Measurements from ENCODE around the genes SENP3 and EIF4A1.

DNA sequence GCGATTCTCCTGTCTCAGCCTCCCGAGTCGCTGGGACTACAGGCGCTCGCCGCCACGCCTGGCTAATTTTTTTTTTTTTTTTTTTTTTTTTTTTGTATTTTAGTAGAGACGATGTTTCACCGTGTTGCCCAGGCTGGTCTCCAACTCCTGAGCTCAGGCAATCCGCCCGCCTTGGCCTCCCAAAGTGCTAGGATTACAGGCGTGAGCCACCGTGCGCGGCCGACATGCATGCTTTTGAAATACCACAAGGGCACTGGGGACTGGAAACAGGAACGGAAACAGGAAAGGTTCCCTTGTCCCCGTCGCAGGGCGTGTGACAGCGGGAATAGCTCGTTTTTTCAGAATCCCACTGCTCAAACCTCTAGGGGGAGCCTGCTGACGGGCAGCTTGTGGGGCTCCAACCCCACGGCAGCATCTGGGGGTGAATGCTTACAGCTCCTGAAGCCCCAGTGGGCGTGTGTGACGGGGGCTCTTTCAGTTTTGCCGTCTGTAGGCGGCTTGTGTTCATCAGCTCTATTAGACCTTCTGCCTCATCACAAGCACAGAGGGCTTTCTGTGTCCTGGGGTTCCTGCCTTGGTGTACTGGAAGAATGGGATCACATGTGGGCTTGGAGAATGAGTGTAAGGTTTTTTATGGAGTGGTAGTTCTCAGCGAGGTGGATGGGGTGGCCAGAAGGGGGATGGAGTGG, 18.8 kb upstream of the ASGR2 start:
- PRO-cap, result unidirectional peak, minus-strand start at position 236 of the sequence

DNA sequence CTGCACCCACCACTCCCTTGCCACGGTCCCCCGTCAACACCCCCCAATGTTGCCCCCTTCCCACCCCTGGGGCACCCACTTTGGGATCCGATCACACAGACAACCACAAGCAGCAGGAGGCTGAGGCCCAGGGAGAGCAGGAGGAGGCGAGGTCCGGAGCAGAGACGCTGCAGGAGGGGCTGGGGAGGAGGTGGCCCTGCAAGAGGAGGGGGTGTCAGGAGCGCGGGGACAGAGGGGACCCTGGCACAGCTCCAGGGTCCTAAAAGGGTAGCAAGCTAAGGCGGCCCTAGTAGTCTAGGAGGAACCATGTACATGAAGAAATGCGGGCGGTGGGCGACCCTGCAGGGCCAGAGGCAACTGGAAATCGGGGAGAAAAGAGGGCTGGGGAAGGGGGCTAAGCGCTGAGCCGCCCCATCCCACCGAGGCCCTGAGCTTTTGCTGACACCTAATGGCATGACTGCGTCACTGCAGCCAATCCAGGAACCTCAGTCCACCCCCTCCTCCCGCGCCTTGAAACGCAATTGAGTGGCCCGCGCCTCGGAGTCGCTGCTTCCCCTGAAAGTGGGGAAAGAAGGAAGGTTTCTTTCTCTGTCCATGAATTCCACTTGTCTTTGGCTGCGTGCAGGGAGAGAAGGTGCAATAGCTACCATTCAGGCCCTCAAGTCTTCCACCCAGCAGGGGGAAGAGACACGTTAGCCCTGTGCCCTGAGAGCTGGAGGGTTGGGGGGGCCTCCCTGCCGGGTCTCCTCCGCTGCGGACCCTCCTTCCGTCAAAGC, 1.9 kb downstream of the ASGR1 start:
- PRO-cap, result no peak

DNA sequence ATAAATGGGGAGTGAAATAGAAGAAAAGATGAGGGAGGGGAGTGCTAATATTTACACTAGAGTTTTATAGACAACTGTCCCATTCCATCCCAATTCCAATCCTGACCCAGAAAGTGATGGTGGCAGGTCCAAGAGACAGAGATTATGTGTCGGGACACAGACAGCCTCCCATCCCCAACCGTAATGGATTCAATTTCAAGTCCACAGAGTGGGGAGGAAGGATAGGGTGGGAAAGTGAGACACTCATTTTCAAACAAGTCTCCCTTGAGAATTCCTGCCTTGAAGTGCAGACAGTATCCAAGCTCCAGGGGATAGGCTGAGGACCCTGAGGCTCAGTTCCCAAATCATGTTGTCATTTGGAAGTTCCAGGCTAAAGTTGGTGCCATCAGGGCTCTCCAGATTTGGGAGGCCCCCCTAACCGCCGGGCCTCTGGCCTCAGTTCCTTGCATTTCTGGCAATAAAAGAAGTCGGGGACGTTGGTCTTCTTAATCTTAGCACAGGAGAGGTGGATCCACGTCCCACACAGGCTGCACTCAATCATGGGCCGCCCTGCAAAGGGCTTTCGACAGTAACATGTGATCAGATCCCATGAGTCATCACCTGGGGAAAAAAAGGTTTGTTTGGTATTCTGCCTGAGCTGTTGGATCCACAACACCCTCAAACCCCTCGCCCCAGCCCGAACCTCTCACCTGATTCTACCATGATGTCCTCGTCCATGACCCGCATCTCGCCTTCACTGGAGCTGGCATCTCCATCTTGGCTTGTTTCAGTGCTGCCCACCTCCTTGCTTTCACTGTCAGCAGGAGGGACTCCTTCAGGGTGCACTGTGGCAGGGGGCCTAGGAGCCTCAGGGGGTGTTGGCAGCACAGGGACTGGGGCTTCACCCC, 1.2 kb upstream of the DVL2 start:
- PRO-cap, result no peak

DNA sequence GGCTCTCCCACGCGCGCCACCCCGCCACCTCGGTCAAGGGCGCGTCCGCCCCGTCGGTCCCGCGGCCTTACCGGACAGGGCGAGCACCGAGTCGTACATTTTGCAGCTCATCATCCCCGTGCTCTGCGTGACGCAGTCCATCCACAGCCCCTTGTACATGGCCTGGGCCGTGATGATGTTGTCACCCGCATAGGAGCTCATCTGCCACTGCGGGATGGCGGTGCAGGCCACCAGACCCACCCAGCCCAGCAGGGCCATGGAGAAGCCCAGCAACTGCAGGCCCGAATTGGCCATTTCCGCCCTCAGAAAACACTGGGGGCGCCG, 566 bp downstream of the CLDN7 start:
- PRO-cap, result unidirectional peak, minus-strand start at position 64 of the sequence

GRCh38 chr17:7263768-7264157, 1.5 kb upstream of the CLDN7 start:
- PRO-cap, result bidirectional peak, plus-strand start at chr17:7264030, minus-strand start at chr17:7263954

DNA sequence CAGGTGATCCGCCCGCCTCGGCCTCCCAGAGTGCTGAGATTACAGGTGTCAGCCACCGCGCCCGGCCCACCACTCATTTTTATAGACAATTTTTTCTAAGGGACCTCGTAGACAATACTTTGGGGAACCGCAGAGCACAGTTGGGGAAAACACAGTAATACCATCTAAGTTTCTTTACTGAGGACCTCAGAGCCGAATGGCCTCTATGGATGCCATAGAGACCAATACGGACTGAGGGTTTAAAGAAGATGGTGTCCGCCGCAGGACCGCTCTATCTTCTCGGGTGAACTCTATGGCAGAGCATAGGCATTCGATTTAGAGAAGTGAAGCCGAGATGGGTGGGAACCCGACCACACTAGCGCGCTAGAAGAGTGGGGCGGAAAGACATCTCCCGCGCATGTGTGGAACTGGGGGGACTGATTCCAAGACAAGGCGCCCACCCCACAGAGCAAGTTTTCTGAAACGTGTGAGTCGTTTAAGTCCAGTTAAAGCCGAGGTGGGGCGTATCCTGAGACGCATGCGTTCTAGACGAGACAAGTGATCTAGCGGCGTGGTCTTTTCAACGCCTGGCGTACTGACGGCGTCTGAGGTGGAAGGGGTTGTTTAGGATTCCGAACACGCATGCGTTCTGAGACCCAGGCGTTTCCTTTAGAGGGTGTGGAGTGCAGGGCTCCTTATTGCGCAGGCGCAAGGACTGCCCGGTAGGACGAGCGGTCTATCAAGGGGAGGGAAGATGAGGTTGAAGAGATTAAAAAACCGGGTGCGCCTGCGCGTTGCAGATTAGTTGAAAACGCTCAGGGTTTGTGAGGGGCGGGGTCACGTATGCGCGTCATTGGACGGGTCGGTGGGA, 553 bp upstream of the EIF5A start:
- PRO-cap, result bidirectional peak, plus-strand start at position 332 of the sequence, minus-strand start at position 281 of the sequence; unidirectional peak, minus-strand start at position 459 of the sequence; bidirectional peak, plus-strand start outside the sequence, minus-strand start at position 576 of the sequence

- PRO-cap, result no peak
These were observed 1.3 kb upstream of the SPEM1 start for GRCh38 chr17:7418681-7419437.

GRCh38 chr17:7436868-7437444, 1.7 kb downstream of the TMEM102 start:
- PRO-cap, result unidirectional peak, minus-strand start at chr17:7437021; unidirectional peak, minus-strand start at chr17:7437075

DNA sequence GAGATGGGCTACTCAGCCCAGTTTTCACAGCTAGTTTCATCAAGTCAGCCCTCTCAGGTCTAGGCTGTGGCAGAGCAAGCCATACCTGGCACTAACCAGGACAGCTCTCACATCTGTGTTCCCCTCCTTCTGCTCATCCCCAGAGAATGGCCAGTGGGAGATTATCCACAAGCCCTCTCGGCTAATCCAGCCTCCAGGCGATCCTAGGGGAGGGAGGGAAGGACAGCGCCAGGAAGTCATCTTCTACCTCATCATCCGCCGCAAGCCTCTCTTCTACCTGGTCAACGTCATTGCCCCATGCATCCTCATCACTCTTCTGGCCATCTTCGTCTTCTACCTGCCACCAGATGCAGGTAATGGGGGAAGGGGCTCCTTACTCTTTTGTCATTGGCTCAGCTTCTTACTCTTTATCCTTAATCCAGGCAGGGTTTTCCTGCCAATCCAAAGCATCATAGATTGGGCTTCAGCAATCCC, 3.6 kb downstream of the CHRNB1 start:
- PRO-cap, result no peak

GRCh38 chr17:7478400-7478589, 1.1 kb downstream of the ZBTB4 start:
- PRO-cap, result no peak

DNA sequence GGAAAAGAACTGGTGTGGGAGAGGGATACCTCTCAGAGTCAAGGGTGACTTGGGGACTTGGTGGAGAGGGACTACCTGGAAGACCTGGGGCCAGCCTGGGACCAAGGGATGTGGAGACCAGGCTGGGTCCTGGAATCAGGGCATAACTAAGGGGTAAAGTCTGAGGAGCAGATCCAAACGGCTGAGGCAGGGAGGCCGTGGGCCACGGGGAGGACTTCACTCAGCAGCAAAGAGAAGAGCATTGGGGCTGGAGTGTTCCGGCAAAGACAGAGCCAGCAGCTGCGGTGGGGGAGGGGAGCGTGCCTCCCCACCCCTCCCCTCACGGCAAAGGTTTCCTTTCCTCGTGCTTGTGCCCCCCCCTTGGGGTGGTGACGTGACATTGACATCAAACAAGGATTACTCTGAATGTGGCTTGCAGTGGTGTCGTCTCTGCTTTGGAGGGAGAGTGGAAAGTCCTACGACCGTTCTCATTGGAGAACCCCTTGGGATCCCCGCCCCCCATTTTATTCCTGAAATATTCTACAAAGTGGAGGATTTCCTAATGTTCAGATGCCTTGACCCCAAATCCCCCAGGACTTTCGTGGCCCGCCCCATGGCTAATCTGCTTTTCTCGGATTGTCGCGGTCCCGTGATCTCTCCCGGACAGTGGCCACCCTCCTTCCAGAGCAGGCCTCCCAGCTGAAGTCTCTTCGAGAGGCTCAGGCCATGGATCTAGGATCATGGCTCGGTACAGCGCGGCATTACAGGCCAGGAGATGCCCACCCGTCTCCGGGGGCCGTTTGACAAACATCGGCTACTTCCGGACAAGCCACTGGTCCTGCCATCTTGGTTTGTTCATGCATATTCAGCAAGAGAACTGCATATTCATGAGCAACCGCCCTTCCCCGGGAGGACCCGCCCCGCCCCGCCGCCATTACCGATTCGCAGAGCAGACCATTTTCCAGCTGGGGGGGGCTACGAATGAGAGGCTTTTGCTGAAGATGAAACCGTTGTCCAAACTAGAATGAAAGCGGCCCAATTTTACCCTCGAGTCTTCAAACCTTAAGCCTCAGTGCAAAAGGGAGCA, 2.2 kb downstream of the SLC35G6 start:
- PRO-cap, result bidirectional peak, plus-strand start at position 432 of the sequence, minus-strand start at position 447 of the sequence; unidirectional peak, minus-strand start at position 813 of the sequence

- PRO-cap, result bidirectional peak, plus-strand start at chr17:7484948, minus-strand start at chr17:7484680
These were observed 3.7 kb downstream of the SLC35G6 start for GRCh38 chr17:7484893-7485483.

GRCh38 chr17:7502407-7503570, 21.5 kb downstream of the SLC35G6 start:
- PRO-cap, result no peak

DNA sequence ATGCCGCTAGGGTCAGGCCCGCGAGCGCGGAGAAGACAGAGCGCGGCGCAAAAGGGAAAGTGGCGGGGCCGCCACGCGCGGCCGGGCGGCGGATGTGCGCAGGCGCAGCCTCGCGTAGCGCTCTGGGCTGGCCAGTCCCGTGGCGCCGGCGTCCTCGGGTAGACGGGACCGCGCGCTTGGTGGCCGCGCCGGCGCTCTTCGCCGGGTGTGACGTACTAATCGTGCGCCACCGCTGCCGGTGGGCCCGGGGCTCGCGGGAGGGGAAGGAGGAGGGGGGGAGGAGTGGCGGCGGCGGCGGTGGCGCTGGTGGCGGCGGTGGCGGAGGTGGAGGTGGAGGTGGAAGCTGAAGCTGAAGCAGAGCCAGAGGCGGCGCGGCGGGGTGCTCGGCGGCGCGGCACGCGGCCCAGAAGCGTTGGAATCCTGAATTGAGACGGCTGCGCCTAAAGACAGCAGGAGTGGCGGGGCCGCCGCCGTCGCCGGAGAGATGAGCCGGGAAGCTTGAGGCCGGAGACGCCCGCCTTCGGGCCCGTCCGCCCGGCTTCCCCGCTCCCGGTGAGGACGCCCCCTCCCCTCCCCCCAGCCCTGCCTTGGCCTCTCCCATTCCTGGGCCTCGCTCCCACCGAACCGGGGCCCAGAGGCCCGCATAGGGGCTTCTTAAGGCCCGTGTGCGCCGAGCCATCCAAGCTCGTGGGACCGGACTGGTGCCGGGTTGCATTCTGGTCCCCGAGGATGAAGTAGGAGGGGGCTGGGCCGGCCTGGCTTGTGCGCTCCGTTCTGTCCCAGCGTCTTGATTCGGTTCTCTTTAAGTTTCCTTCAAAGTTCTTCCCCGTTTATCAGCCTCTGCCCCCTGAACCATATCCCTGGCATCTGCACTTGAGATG, at the start of gene SENP3:
Gene SENP3, plus strand, starts transcription at position 208 of the 881 bp plus-strand sequence.
- PRO-cap, result bidirectional peak, plus-strand start at position 268 of the sequence, minus-strand start at position 124 of the sequence

- PRO-cap, result bidirectional peak, plus-strand start at chr17:7572827, minus-strand start at chr17:7572458
These were observed at the start of gene EIF4A1 for GRCh38 chr17:7572266-7573121. TSS of gene EIF4A1 (plus strand) at chr17:7572825.

DNA sequence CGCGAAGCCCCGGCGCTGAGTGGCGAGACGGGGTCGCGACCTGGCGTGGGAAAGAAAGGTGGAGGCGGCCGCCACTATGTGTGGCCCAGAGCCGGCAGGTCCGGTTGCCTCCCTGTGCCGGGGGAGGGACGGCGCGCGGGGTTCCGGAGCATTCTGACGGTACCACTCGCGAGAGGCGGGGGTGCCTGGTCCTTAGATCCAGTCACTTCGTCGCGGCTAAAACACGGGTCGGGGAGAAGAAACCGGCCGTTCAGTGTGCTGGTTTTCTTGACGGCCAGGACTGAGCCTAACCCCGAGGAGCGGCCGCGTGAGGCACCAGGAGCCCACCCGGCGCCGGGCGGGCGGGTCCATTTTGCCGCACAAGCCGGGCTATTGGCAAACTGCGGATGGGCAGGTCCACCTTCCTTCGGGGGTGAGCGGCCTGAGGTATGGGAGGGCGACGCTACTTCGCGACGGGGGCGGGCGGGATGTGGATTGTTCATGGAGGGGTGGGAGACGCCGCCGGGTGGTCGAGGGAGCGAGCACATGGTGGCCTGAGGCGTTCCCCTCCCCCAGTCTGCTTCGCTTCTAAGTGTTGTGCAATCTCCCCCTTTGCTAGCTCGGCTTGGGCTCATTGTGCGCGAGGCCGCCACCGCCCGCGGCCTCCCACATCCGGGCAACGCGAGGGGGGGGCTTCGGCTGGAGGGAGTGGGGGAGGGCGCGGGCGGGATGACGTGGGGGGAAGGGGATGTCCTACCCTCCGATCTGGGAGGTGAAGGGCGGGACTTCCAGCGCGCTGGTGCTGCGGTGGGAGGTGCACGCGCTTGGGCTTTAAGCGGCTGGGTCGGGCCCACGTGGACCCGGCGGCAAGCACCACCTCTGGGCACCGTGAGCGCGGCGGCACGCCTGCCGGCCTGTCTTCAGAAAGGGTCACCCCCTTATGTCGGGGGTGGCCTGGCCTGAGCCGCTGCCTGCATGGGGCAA, 778 bp downstream of the EIF4A1 start:
- PRO-cap, result bidirectional peak, plus-strand start at position 112 of the sequence, minus-strand start at position 114 of the sequence; bidirectional peak, plus-strand start at position 779 of the sequence, minus-strand start at position 660 of the sequence

- PRO-cap, result no peak
These were observed 1.4 kb downstream of the HES7 start for GRCh38 chr17:8122344-8123014.

GRCh38 chr17:8140327-8140762, 11.9 kb downstream of the PER1 start:
- PRO-cap, result no peak

GRCh38 chr17:8158463-8159346, 4.0 kb downstream of the VAMP2 start:
- PRO-cap, result unidirectional peak, minus-strand start at chr17:8158903

DNA sequence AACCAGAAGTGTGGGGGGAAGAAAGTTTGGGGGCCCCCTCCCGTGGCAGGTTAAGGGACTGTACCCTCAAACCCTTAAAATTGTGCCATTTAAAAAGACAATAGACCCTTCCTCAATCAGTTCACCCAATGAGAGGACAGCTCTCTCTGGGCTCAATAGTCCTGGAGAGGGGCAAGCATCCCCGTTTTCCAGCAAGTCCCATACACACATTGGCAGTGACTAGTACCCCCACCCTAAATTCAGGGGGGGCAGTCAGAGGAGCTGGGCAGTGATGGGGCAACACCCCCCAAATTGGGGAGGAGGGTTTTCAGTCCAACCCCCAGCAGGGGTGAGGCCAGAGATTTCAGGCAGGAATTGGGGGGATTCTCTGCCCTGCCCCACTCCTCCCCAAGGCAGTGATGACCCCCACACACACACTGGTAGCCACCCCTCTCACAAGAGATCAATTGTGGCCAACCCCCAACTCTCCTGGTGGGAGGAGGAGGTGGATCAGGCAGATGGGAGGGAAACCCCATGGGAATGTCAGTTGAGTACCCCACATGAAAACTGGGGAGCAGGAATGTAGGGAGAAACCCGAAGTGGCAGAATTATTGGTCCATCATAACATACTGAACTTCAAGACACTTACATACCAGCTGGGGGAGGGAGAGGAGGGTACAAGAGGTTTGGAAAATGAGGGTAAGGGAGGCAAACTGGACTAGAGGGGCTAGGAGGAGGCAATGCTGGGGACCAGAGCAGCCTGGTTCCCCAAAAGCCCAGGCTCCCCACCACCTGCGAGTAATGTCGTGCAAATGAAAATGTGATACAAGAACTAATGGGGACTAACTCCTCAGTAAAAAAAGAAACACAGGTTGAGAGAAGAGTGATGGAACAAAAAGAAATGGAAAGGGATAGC, 3.2 kb downstream of the VAMP2 start:
- PRO-cap, result no peak